Measurements from ENCODE around the genes PEDS1, RIPOR3 and BCAS4.

- RAMPAGE, long total RNA, result no peak
- RRBS, 2 experiments, result no CpG with 5 or more reads among the region's 12 CpGs
CAGE:
- cytosol, long polyA minus RNA, result no peak
- cytosol, long polyA plus RNA, result no peak
- long polyA plus RNA, result no peak
- nucleolus, long total RNA, result no peak
- nucleus, long polyA plus RNA, result no peak
- nucleus, long total RNA, result no peak
Measured at GRCh38 chr20:50122841-50123546, 10.0 kb upstream of the UBE2V1 start.

DNA sequence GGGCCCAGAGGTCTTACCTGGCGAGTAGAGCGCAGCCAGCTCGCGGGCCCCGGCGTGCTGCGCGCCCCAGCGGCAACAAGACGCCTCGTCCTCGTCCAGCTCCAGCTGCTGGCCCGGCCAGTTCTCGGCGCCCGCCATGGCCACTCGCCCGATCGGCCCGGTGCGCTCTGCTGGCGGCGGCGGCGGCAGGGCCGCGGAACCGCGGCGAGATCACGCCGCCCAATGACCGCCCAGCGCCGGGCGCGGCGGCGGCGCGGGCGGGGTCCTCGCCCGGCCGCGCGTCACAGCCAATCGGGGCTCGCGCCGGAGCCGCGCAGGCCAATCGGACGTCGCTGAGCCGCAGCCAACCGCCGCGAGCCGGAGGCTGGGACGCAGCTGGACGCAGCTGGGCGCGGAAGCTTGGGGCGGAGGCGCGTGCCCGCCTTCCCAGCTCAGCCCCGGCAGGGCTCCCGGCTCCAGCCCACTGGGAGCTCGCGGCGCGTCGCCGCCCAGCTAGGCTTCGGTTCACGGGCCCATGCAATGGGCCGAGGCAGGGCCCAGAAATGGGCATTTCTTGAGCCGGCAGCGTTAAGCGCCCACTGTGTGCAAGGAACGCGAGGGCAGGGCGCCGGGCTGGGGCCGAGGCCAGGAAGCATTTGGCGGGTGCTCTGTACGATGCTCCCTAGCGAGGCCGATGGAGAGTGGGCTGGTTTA is at the start of gene PEDS1:
TSS of gene PEDS1 (minus strand) at position 224 of the 693 bp plus-strand sequence.
- RAMPAGE, long total RNA, result no peak
- RRBS, 2 experiments, result 1% methylated on average over 59 to 66 of the region's 92 CpGs
CAGE:
- cytosol, long polyA minus RNA, result no peak
- cytosol, long polyA plus RNA, result start-site peak on the minus strand centred at position 198 of the sequence, 62 bp wide, 135 and 128 reads in 2 replicates
- long polyA plus RNA, result start-site peak on the minus strand centred at position 203 of the sequence, 106 bp wide, 165 and 163 reads in 2 replicates
- nucleolus, long total RNA, result start-site peak on the minus strand centred at position 195 of the sequence, 23 bp wide, 62 reads
- nucleus, long polyA plus RNA, result start-site peak on the minus strand centred at position 200 of the sequence, 77 bp wide, 21 and 130 reads in 2 replicates
- nucleus, long total RNA, result no peak

DNA sequence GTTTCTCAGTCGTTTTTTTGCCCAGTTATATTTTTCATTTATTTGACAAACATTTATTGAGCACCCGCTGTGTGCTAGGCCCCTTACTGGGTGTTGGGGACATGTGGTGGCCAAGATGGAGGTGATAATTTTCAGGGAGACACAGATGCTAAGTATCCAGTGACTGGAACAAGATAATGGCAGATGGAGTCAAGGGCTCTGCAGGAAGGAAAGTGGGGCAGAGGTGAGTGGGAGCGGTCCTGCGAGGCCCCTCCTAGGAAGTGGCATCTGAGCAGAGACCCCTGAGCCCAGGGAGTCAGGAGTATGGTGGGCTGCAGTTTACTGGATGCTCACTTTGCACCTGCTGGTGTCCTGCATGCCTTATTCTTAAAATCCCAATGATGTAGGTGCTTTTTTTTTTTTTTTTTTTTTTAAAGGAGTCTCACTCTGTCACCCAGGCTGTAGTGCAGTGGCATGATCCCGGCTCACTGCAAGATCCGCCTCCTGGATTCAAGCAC is 5.5 kb downstream of the CEBPB start:
- RAMPAGE, long total RNA, result no peak
- RRBS, 2 experiments, result no CpG with 5 or more reads among the region's 6 CpGs
CAGE:
- cytosol, long polyA minus RNA, result no peak
- cytosol, long polyA plus RNA, result no peak
- long polyA plus RNA, result no peak
- nucleolus, long total RNA, result no peak
- nucleus, long polyA plus RNA, result no peak
- nucleus, long total RNA, result no peak

DNA sequence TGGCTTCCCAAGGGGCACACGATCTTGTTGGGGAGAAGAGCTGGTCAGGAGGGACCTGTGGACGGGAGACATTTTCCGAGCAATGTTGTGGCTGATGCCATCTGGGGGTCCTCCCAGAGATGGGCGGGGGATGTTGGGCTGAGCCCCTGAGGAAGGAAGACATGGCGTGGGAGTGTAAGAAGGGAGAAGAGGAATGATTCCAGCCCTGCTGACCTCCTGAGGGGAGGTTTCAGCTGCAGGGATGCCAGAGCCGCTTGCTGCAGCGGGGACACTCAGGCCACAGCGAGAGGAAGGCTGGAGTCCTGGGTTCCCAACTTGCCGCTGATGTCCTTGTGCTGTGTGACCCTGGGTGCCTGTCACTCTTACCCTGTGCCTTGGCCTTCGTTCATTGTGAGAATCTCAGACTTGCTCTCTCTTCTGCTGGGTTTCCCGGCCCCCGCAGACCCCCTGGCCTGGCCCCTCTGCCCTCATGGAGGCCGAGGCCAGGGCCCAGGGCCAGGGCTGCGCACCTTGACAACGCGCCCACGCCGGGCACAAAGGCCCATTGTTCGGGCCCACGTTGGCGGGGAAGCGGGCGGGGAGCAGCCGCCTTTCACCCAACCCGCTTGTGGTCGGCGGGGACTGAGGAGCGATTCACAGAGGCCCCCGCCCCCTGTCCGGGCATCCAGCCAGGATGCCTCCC is 52.2 kb downstream of the CEBPB start:
- RAMPAGE, long total RNA, result no peak
- RRBS, 2 experiments, result 40 to 69% methylated on average over 1 to 7 of the region's 30 CpGs
CAGE:
- cytosol, long polyA minus RNA, result no peak
- cytosol, long polyA plus RNA, result no peak
- long polyA plus RNA, result no peak
- nucleolus, long total RNA, result no peak
- nucleus, long polyA plus RNA, result no peak
- nucleus, long total RNA, result no peak

- RAMPAGE, long total RNA, result no peak
- RRBS, 2 experiments, result no CpG with 5 or more reads among the region's 9 CpGs
CAGE:
- cytosol, long polyA minus RNA, result no peak
- cytosol, long polyA plus RNA, result no peak
- long polyA plus RNA, result no peak
- nucleolus, long total RNA, result no peak
- nucleus, long polyA plus RNA, result no peak
- nucleus, long total RNA, result no peak
Measured at GRCh38 chr20:50259660-50260444, 69.2 kb downstream of the CEBPB start.

GRCh38 chr20:50278442-50279495 is 88.1 kb downstream of the CEBPB start:
- RAMPAGE, long total RNA, result no peak
- RRBS, 2 experiments, result no CpG with 5 or more reads among the region's 17 CpGs
CAGE:
- cytosol, long polyA minus RNA, result no peak
- cytosol, long polyA plus RNA, result no peak
- long polyA plus RNA, result no peak
- nucleolus, long total RNA, result no peak
- nucleus, long polyA plus RNA, result no peak
- nucleus, long total RNA, result no peak

GRCh38 chr20:50399110-50400064 is 110.8 kb upstream of the PTPN1 start:
- RAMPAGE, long total RNA, result no peak
- RRBS, 2 experiments, result no CpG with 5 or more reads among the region's 22 CpGs
CAGE:
- cytosol, long polyA minus RNA, result no peak
- cytosol, long polyA plus RNA, result no peak
- long polyA plus RNA, result no peak
- nucleolus, long total RNA, result no peak
- nucleus, long polyA plus RNA, result no peak
- nucleus, long total RNA, result no peak

- RAMPAGE, long total RNA, result no peak
- RRBS, 2 experiments, result no CpG with 5 or more reads among the region's 13 CpGs
CAGE:
- cytosol, long polyA minus RNA, result no peak
- cytosol, long polyA plus RNA, result no peak
- long polyA plus RNA, result no peak
- nucleolus, long total RNA, result no peak
- nucleus, long polyA plus RNA, result no peak
- nucleus, long total RNA, result no peak
Measured at GRCh38 chr20:50400065-50400555, 110.1 kb upstream of the PTPN1 start.

DNA sequence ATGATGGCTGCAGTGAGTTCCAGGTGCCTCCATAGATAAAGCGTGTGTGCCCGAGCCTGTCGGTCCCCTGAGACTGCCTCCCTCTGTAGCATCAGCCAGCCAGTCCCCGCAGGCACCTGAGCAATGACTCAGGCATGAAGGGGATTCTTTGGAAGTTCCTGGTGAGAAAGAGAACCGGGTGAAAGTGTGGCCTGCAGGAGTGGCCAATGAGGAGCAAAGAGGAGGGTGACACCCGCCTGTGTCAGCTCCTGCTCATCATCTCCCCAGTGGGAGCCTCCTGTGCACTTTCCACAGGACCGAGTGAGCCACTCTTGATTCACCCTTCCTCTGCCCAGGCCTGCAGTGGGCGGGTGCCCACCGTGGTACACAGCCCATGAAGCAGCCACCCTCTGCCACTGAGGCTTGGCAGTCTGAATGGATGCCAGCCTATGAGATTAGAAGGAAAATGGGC is 71.2 kb upstream of the PTPN1 start:
- RAMPAGE, long total RNA, result no peak
- RRBS, 2 experiments, result no CpG with 5 or more reads among the region's 9 CpGs
CAGE:
- cytosol, long polyA minus RNA, result no peak
- cytosol, long polyA plus RNA, result no peak
- long polyA plus RNA, result no peak
- nucleolus, long total RNA, result no peak
- nucleus, long polyA plus RNA, result no peak
- nucleus, long total RNA, result no peak

- RAMPAGE, long total RNA, result no peak
- RRBS, 2 experiments, result no CpG with 5 or more reads among the region's 6 CpGs
CAGE:
- cytosol, long polyA minus RNA, result no peak
- cytosol, long polyA plus RNA, result no peak
- long polyA plus RNA, result no peak
- nucleolus, long total RNA, result no peak
- nucleus, long polyA plus RNA, result no peak
- nucleus, long total RNA, result no peak
Measured at GRCh38 chr20:50504290-50504966, 5.8 kb upstream of the PTPN1 start.

DNA sequence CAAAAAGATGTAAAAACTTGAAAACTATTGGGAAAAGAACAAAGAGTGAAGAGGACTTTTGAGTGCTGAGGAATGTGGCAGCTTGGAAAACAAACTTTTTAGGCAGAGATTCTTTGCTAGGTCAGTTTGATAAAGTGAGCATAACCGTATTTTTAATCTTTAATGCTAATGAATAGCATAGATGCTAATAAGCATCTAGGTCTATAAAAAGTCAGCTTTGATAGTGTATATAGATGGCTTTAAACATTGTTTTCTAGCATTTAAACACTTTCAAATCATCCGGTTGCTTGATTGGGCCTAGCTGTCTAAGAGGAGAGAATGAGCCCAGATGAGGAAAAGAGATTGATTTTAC is 2.8 kb downstream of the PTPN1 start:
- RAMPAGE, long total RNA, result no peak
- RRBS, 2 experiments, result no CpG with 5 or more reads among the region's 2 CpGs
CAGE:
- cytosol, long polyA minus RNA, result no peak
- cytosol, long polyA plus RNA, result no peak
- long polyA plus RNA, result no peak
- nucleolus, long total RNA, result no peak
- nucleus, long polyA plus RNA, result no peak
- nucleus, long total RNA, result no peak

DNA sequence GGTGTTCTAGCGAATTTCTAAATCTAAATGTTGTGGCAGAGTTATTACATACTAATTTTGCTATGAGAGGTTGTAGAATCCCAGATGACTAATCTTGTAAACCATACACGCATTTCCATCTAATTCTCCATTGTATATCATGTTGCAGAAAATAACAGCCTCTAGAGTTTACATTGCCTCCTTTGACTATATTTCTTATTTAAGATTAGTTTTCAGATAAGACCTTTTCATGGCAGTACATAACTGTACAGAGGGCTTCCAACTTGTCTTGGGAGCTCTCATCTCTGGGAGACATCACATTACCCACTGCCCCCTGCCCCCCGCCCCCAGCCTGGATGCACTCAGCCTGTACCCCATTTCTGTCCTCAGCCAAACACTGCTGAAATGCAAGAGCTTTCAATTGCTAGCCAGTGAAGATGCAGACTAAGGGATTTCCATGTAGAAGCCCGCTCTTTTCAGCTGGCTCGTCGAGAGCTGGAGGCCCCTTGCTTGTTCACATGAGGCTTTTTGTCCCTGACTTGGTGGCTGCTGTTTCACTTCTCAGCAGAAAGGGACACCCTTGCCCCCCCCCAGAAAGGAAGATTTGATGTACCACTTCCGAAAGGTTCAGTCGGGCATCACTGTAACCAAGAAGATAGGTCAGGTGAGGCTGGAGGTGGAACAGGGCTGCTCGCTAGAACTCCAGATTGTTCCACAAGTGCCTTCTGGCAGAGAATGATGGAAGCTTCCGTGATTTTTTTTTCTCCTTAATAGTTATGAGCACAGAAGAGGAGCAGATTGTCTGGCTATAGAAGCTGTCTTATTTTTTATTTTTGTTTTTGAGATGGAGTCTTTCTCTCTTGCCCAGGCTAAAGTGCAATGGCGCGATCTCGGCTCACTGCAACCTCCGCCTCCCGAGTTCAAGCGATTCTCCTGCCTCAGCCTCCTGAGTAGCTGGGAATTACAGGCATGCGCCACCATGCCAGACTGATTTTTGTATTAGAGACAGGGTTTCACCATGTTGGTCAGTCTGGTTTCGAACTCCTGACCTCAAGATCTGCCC is 23.3 kb downstream of the PTPN1 start:
- RAMPAGE, long total RNA, result no peak
- RRBS, 2 experiments, result no CpG with 5 or more reads among the region's 18 CpGs
CAGE:
- cytosol, long polyA minus RNA, result no peak
- cytosol, long polyA plus RNA, result no peak
- long polyA plus RNA, result no peak
- nucleolus, long total RNA, result no peak
- nucleus, long polyA plus RNA, result no peak
- nucleus, long total RNA, result no peak

GRCh38 chr20:50588008-50588548 is 77.9 kb downstream of the PTPN1 start:
- RAMPAGE, long total RNA, result no peak
- RRBS, 2 experiments, result no CpG with 5 or more reads among the region's 11 CpGs
CAGE:
- cytosol, long polyA minus RNA, result no peak
- cytosol, long polyA plus RNA, result no peak
- long polyA plus RNA, result no peak
- nucleolus, long total RNA, result no peak
- nucleus, long polyA plus RNA, result no peak
- nucleus, long total RNA, result no peak

- RAMPAGE, long total RNA, result no peak
- RRBS, 2 experiments, result no CpG with 5 or more reads among the region's 18 CpGs
CAGE:
- cytosol, long polyA minus RNA, result no peak
- cytosol, long polyA plus RNA, result no peak
- long polyA plus RNA, result no peak
- nucleolus, long total RNA, result no peak
- nucleus, long polyA plus RNA, result no peak
- nucleus, long total RNA, result no peak
Measured at GRCh38 chr20:50590182-50591088, 80.3 kb downstream of the PTPN1 start.

DNA sequence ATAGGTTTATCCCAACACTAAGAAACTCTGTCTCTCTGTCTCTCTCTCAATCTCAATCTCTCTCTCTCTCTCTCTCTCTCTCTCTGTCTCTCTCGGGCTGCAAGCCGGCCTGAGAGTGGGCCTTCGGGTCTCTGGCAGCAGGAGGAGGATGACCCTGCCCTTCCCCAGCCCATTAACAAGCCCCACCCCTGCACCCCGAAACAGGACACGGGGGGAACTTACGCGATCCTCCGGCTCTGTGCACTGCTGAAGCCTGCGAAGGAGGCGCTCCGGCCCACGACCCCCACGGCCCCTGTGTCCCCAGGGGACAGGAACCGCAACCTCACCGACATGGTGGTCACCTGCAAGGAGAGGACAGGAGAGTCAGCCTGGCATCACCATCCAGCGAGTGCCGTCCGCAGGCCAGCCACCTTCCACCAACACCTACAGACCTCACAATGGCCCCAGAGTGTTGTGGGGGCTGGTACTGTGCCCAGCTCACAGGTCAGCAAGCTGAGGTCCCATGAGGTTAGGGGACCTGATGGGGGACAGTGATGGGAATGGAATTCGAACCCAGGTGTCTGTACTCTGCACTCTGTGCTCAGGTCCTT is 60.7 kb downstream of the RIPOR3 start:
- RAMPAGE, long total RNA, result no peak
- RRBS, 2 experiments, result 64% methylated on average over 4 of the region's 19 CpGs; no CpG with 5 or more reads in 1 of the 2 experiments
CAGE:
- cytosol, long polyA minus RNA, result no peak
- cytosol, long polyA plus RNA, result no peak
- long polyA plus RNA, result no peak
- nucleolus, long total RNA, result no peak
- nucleus, long polyA plus RNA, result no peak
- nucleus, long total RNA, result no peak

- RAMPAGE, long total RNA, result no peak
- RRBS, 2 experiments, result no CpG with 5 or more reads among the region's 9 CpGs
CAGE:
- cytosol, long polyA minus RNA, result no peak
- cytosol, long polyA plus RNA, result no peak
- long polyA plus RNA, result no peak
- nucleolus, long total RNA, result no peak
- nucleus, long polyA plus RNA, result no peak
- nucleus, long total RNA, result no peak
Measured at GRCh38 chr20:50652579-50652963, 38.8 kb downstream of the RIPOR3 start.

DNA sequence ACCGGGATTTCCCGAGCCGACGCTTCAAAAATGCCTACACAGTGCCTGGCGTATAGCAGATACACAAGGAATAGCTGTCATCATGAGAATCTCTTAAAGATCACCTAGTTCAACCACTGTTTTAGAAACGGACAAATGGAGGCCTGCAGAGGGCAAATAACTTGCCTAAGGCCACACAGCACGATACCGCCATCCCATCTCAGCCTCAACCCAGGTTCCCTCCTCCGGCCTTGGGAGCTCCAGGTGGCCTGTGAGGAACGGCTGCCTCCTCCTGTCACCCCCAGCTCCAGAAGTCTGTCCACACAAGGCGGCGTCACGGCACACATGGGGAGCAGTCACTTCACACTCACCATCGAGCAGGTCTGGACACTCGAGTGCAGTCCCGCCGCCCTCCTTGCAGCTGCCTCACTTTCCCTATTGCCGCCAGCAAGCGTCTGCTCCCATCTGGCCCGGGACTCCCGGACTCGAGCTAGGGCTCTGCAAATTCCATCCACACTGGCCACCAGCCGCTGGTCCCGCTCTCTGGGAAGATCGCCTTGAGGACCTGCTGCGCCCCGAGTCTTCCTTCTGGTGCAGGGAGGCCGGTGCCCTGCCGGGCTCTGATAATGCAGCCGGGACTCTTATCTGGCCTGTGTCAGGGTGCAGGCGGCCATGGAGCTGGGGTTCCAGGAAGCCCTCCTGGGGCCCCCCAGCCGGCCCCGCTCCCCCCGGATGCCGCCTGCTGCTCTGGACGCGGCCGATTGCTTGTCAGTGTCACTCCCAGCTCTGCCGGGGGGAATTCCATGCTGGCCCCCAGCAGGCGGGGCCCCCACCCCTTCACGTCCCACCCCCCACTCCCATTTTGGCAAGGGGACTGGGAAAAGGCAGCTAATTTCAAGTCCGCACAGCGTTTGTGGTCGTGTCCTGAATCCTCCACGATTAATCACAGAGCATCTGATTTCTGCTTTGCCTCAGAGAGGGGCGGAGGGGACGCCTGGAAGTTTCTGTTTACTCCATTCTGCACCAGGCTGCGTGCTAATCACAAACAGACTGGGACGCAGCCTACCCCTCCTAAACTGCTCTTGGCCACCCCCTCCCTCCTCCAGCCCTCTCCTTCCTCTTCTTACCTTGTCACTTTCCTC is at the start of gene RIPOR3:
TSS of gene RIPOR3 (minus strand) at position 767 of the 1,121 bp plus-strand sequence.
- RAMPAGE, long total RNA, result no peak
- RRBS, 2 experiments, result 2 to 3% methylated on average over 10 of the region's 49 CpGs
CAGE:
- cytosol, long polyA minus RNA, result no peak
- cytosol, long polyA plus RNA, result no peak
- long polyA plus RNA, result no peak
- nucleolus, long total RNA, result no peak
- nucleus, long polyA plus RNA, result no peak
- nucleus, long total RNA, result no peak

DNA sequence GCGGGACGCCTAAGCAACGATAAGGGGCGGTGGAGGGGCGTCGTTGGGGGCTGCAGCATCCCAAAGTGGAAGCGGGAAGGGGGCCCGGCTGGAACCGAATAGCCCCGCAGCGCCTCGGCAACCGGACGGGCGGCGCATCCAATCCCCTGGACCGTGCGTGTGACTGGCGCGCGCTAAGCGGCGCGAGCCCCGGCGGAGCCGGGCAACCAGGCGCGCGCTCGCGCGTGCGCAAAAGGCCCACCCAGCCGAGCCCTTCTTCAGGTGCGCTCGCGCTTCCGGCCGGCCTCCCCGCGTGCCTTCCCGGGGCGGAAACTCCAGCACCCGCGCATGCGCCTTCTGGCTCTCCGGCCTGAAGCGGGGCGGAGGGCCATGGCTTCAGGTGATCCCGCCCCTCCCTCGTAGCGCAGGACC is 547 bp upstream of the PARD6B start:
- RAMPAGE, long total RNA, result no peak
- RRBS, 2 experiments, result under 1 to 1% methylated on average over 32 to 36 of the region's 53 CpGs
CAGE:
- cytosol, long polyA minus RNA, result no peak
- cytosol, long polyA plus RNA, result no peak
- long polyA plus RNA, result no peak
- nucleolus, long total RNA, result no peak
- nucleus, long polyA plus RNA, result no peak
- nucleus, long total RNA, result no peak

GRCh38 chr20:50794643-50795877 is at the start of gene BCAS4:
Gene BCAS4, plus strand, starts transcription at chr20:50795061.
- RAMPAGE, long total RNA, result start-site peak on the plus strand at chr20:50795020-50795099, 1,263 and 2,735 reads in 2 replicates
- RRBS, 2 experiments, result under 1 to 1% methylated on average over 31 to 35 of the region's 101 CpGs
CAGE:
- cytosol, long polyA minus RNA, result start-site peak on the plus strand at chr20:50795018-50795067, 90 reads
- cytosol, long polyA plus RNA, result start-site peak on the plus strand at chr20:50795033-50795099, 381 and 299 reads in 2 replicates
- long polyA plus RNA, result start-site peak on the plus strand at chr20:50794998-50795106, 279 and 482 reads in 2 replicates
- nucleolus, long total RNA, result no peak
- nucleus, long polyA plus RNA, result no peak
- nucleus, long total RNA, result no peak

All from GM12878 (cell line).